ENCODE data around the gene ESYT2.

GRCh38 chr7:157276550-157277168, 60.1 kb upstream of the DNAJB6 start:
- PRO-cap: no peak

DNA sequence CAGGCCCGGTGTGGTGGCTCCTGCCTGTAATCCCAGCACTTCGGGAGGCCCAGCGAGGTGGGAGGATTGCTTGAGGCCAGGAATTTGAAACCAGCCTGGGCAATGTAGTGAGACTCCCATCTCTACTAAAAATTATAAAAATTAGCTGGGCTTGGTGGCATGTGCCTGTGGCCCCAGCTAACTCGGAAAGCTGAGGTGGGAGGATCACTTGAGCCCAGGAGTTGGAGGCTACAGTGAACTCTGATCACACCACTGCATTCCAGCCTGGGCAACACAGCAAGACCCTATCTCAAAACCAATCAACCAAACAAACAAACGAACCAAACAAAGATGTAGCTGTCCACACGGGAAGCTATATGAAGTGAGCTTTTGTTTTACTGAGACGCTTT, 51.0 kb upstream of the DNAJB6 start:
- PRO-cap: no peak

DNA sequence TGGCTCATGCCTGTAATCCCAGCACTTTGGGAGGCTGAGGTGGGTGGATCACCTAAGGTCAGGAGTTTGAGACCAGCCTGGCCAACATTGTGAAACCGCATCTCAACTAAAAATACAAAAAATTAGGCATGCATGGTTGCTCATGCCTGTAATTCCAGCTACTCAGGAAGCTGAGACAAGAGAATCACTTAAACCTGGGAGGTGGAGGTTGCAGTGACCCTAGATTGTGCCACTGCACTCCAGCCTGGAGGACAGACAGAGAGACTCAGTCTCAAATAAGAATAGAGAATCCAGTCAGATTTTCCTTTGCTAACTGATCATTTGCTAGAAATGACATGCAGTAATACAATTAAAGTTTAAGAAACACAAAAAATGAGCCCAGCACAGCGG, 2.5 kb upstream of the DNAJB6 start:
- PRO-cap: no peak

- PRO-cap: no peak
Observed at GRCh38 chr7:157368939-157369748, 32.3 kb downstream of the DNAJB6 start.

GRCh38 chr7:157409654-157410191, 72.9 kb downstream of the DNAJB6 start:
- PRO-cap: no peak

- PRO-cap: no peak
Observed at GRCh38 chr7:157585509-157586117, 248.8 kb downstream of the DNAJB6 start.

GRCh38 chr7:157824285-157824646, 487.5 kb downstream of the DNAJB6 start:
- PRO-cap: no peak

DNA sequence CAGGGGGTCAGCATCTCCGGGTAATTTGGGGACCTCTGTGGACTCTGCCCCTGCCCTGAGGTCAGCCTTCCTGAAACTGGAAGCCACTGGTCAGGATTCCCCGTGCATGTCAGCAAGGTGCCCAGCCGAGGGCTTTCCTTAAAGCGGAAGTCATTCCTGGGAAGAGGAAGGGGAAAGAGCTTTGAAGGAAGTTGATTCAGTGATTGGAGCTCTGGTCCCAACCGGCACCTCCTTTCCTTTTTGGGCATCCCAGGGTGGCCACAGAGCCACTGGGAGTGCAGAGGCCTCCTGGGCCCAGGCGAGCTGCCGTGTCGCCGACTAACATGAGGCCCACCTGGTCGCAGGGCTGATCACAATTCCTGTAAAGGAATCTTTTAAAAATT, 569.2 kb downstream of the DNAJB6 start:
- PRO-cap: no peak

DNA sequence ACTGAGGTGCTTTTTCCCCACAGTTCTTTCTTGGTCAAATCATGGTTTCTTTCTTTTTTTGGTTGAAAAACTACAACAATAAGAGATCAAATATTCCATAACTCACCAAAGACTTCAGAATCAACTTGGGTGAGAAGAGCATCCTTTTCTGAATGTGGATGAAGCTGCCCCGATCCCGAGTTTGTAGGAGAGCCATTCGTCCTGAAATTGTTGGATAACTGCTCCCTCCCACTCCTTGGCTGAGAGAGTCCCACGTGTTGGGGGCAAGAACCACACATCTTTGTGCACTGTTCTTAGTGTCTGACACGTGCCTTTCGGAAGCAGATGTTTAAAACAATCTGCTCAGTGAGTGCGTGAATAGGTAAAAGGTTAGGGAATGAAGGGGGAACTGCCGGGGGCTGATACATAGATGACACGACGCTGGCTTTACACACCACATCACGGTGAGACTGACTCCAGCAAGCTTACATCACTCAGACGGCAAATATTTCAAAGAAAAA, 575.7 kb downstream of the PTPRN2 start:
- PRO-cap: no peak

DNA sequence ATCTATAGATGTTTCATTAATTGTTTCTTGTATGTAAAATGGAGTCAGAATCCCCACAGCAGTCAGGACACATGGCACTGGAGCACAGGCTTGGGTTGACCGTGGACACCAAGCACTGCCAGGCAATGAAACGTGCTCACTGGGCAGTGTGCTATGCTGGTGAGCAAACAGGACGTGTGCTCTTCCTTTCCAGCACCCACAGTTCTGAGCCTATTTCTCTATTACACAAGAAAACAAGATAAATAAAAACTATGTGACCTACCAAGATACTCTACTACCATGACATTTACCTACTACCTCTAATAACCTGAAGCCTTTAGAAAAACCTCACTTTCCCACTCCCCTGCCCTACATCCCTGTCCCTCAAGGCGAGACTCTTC, 44.2 kb upstream of the PTPRN2 start:
- PRO-cap: no peak

DNA sequence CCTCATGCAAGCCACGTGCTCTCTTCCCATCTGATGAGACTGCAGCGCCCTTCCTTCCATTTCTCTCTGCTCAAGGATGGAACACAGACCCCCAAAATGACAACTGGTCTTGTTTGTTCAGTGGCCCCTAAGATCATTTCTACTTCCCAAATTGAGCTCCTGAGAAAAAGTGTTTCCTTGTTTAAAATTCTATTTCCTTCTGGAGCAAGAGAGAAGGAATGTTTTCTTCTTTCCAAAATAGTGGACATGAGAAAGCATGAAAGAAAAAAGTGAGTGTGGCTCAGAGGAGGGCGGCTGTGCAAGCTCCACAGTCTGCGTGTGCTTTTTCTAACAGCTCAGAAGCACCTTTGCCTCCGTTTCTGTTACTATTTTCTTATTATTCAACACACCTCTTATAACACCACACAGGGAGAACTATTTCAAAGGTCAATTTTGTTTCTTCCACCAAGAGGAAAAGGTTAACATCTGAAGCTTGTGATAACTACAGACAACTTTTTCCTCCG, 35.9 kb upstream of the NCAPG2 start:
- PRO-cap: no peak

DNA sequence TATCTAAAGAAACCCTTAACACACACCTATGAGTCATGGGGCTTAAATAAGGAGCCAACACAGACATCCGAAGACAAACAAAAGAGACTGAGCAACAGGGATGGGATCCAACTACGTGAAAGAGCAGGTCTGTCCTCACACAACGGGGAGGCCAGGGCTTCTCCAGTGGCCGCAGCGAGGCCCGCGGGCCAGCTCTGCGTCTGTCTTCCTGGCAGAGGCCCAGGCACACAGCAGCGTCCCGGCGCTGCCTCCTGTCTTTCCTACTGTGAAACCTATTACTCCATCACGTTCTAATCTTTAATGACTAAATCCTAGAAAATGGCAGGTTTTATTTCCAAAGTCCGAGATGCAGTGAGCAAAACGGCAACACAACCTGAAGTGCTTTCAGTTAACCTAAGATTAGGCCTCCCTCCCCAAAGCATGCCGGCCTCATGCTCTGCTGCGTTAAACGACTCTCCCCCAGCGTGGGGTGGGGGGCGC, 36.4 kb upstream of the NCAPG2 start:
- PRO-cap: no peak

DNA sequence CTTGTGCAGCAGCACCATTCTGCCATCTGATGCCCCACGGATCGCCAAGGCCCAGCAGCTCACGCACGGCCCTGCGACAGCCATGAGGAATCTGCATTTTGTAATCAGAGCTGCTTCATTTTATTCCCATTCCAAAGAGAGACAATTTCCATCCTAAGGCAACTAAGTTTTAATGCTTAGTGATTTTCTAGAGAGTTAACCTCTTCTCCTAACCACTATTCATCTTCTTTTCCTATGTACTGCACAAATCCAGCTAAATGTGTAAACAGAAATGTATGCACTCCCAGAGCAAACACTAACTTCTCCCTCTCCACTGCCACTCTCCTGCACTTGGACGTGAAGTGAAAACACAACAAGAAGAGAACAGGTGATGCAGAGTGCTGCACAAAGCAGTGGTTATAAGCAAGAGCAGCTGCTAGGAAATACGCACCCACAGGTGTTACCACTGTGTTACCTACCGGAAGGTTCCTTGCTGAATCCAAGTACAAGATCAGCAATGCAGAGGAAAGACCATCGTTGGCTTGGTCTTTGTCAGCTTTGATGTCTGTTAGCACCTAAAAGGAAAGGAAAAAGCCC, 54.5 kb upstream of the NCAPG2 start:
- PRO-cap: no peak

GRCh38 chr7:158762935-158763244, 58.3 kb upstream of the NCAPG2 start:
- PRO-cap: no peak

DNA sequence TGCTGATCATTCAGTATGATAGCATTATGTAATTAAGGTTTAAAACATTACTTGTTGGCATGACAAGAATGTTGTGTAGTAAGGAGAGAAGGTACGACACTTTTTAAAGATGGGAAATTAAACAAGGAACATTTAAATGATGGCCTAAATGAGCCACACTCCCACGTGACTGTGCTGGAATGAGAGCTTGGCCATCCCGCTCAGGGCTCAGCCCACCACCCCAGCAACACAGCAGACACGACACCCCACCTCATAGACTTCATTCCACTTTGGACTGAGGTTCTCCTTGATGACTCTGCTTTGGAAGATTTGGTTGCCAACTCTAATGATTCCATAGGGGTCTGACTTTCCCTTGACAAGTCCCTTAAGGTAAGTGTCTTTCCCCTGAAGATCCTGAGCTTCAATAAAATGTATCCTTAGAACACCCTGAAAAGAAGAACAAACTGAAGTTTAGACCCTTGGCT, 59.9 kb upstream of the NCAPG2 start:
- PRO-cap: no peak

DNA sequence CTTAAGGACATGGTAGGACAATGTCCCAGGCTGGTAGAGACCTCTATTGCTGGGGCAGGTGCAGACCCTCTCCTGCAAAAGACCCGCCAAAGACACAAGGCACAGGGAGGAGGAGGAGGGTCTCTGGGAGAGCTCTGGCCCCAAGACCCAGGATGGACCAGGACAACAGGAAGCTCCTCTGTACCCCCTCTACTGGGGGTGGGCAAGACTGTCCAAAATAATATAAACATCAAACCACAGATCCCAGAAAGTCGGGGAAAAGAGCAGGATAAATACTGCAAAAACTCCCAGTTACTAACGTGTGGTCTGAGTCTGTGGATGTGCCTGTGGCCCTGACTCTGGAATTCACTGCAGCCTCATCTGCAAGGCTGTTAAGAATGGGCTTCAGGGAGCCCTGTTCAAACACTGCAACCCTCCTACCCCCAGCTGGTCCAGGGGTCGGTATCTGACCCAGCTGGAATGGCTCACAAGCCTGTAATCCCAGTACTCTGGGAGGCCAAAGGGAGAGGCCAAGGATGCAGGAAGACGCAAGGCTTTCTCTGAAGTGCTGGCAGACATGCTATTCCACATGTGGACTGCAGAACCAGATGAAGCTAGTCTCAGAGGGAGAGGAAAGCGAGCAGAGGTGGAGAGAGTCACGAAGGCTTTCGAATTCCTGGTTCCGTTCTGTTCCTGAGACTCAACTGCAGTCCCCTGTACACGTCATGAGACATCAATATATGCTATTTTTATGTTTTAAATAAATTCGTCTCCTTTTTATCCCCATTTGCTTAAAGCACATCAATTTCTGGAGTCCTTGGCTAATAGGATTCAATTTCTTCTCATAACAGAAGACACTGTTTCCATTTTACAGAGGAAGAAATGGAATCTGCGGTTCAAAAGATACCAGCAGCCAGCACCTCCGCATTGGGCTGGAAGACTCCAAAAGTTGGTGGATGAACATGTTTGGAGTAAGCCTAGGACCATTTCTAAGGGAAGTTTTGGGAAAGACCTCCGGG, 45.1 kb downstream of the ESYT2 start:
- PRO-cap: no peak

- PRO-cap: no peak
Observed at GRCh38 chr7:158817327-158818037, 11.8 kb downstream of the ESYT2 start.

DNA sequence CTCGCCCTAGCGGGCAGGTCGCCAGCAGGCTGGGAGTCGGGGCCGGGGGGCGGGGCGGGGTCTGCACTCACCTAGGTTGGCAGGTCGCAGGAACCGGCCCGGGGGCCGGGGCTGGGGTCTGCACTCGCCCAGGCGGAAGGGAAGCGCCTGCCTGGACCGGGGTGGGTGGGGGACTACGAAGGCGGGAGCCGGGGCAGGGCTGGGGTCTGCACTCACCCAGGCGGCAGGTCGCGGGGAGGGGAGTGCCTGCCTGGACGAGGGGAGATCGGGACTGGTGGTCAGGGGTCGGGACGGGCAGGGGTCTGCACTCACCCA, 575 bp downstream of the ESYT2 start:
- PRO-cap: no peak

DNA sequence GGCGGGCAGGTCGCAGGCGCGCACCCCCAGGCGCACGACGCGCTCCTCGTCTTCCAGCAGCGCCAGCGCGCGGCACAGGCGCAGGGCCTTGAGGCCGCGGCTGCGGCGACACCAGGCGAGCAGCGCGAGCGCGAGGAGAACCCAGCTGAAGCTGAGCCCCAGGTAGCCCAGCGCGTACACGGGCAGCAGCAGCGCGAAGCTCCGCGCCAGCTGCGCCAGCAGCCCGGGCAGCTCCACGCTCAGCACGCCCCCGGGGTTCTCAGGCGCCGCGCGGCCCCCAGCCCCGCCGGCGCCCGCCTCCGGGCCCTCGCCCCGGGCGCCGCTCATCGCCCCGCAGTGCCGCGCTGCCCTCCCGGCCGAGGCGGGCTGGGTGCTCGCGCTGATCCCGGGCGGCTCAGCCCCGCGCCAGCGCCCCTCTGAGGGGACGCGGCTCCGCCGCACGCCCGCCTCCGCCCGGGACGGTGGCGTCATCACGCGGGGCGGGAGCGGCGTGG, at the start of gene ESYT2:
Gene ESYT2 (minus strand): TSS at position 418 of the 494 bp plus-strand sequence.
- PRO-cap: bidirectional peak, plus-strand start outside the sequence, minus-strand start at position 418 of the sequence

GRCh38 chr7:158876422-158876904, 20.1 kb downstream of the DYNC2I1 start:
- PRO-cap: no peak